ENCODE data around the gene NPAS2.

DNA sequence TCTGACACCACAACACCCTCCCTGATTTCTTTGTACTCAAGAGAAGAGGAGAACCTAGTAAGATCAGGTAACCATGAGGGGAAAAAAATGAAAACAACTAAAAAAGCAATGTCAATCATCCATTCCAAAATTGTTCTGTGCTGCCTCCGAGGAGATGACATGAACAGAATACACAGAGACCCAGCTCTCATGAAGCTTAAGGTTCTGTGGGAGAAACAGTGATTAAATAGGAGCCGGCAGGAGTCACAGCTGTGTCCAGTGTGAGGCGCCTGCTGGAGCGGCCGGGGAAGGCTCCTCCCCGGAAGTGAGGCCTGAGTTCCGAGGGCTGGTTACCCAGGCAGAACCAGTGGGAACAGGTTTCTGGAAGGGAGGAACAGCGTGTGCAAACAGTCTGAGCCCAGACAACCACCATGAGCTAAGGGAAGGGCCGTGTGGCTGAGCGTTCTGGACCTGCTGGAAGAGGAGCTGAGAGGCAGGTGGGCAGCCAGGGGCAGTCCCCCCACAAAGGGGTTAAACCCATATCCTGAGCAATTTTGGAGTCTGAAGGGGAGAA is 26.0 kb upstream of the NPAS2 start:
- CAGE, long polyA plus RNA: no peak
- RRBS: 98% methylated on average over 4 of the region's 10 CpGs

GRCh38 chr2:100818922-100819814 is 771 bp upstream of the NPAS2 start:
- CAGE, long polyA plus RNA: no peak
- RRBS: no CpG with 5 or more reads among the region's 61 CpGs

GRCh38 chr2:100819815-100820674 is at the start of gene NPAS2:
TSS of gene NPAS2 (plus strand) at chr2:100820139.
- CAGE, long polyA plus RNA: no peak
- RRBS: under 1% methylated on average over 48 of the region's 118 CpGs

DNA sequence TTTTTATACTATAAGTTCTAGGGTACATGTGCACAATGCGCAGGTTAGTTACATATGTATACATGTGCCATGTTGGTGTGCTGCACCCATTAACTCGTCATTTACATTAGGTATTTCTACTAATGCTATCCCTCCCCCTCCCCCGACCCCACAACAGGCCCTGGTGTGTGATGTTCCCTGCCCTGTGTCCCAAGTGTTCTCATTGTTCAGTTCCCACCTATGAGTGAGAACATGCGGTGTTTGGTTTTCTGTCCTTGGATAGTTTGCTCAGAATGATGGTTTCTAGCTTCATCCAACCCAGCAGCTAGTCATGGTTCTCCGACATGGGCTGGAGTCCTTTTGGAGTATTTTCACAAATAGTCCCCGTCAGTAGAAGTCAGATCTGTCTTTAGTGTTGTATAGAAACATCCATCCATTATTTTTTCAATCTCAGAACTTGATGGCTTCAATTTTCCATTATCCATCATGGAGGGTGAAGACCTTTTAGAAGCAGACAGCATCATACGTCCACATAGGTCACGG is 10.5 kb downstream of the NPAS2 start:
- CAGE, long polyA plus RNA: no peak
- RRBS: no CpG with 5 or more reads among the region's 8 CpGs

GRCh38 chr2:100883328-100883558 is 63.3 kb downstream of the NPAS2 start:
- CAGE, long polyA plus RNA: no peak
- RRBS: no CpG with 5 or more reads among the region's 2 CpGs

- CAGE, long polyA plus RNA: no peak
- RRBS: over 99% methylated on average over 4 of the region's 11 CpGs
Observed at GRCh38 chr2:100953566-100954132, 48.4 kb upstream of the RPL31 start.

GRCh38 chr2:100989007-100989822 is 12.9 kb upstream of the RPL31 start:
- CAGE, long polyA plus RNA: no peak
- RRBS: no CpG with 5 or more reads among the region's 6 CpGs

- CAGE, long polyA plus RNA: no peak
- RRBS: no CpG with 5 or more reads among the region's 14 CpGs
Observed at GRCh38 chr2:101109461-101110251, 41.5 kb downstream of the TBC1D8 start.

DNA sequence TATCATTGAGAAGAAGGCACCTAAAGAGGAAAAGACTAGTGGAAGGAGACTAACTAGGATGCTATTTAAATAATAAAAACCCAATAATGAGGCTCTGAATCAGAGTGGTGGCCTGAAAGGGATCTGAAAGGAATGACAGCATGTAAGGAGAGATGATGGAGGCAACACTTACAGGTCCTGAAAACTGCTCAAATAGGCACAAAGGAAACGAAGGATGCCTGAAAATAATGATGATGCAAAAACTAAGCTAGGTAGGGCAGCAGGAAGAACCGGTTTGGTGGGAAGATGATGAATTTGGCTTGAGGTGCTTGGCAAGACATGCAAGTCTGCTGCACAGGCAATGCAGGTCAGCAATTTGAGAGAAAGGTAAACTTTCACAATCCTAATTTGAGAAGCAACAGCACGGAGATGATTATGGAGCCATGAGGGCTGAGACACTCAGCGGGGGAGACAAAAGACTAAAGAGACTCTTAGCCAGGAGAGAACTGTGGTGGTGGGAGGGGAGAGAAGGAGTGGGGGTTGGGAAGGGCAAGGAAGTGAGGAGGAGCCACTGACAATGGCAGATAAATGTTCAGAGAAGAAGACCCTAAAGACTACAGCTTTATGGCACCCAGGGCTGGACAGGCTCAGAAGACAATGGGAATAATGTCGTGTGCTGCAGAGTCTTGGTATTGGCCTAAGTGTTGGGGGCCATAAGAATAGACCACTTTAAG is 19.3 kb upstream of the RNF149 start:
- CAGE, long polyA plus RNA: no peak
- RRBS: no CpG with 5 or more reads among the region's 5 CpGs

DNA sequence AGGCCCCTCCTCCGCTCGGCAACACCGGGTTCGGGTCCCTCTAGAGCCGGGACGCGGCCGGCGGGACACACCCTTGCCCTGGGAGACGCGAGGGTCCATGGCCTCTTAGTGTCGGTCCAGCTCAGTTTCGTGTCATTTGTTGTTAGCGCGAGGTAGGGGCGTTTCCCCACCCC is 500 bp upstream of the MAP4K4 start:
- CAGE, long polyA plus RNA: no peak
- RRBS: no CpG with 5 or more reads among the region's 16 CpGs

GRCh38 chr2:101736810-101737287 is 39.3 kb downstream of the MAP4K4 start:
- CAGE, long polyA plus RNA: no peak
- RRBS: no CpG with 5 or more reads among the region's 2 CpGs

DNA sequence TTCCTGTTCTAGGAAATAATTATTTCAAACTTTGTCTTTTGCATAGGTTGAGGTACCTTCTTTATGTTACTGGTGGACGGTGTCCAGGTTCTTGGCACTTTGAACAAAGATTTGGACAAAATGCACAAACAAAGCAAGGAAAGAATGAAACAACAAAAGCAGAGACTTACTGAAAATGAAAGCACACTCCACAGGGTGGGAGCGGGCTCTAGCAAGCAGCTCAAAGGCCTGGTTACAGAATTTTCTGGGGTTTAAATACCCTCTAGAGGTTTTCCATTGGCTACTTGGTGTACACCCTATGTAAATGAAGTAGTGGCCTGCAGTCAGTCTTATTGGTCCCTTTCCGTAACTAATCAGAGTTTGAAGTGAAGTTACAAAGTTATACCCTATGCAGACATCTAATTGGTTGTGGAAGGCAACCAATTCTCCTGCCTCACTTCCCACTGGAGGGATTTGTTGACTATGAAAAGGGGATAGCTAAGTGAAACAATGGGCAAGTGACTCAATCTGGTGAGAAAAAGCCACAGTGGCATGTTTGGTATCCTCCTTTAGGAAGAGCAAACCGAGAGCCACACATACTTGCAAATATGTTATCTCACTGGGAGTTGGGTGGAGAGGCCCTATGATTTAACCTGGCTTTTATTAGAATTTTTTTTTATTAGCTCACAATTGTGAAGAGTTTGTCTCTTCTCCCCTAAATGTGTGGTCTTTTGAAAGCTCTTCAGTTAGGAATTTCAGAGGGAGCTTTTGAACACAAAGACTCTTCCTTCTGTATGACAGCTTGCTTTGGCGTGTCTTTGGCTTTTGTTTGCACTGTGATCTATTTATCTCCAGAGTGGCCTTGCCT is 69.4 kb downstream of the MAP4K4 start:
- CAGE, long polyA plus RNA: no peak
- RRBS: no CpG with 5 or more reads among the region's 5 CpGs

DNA sequence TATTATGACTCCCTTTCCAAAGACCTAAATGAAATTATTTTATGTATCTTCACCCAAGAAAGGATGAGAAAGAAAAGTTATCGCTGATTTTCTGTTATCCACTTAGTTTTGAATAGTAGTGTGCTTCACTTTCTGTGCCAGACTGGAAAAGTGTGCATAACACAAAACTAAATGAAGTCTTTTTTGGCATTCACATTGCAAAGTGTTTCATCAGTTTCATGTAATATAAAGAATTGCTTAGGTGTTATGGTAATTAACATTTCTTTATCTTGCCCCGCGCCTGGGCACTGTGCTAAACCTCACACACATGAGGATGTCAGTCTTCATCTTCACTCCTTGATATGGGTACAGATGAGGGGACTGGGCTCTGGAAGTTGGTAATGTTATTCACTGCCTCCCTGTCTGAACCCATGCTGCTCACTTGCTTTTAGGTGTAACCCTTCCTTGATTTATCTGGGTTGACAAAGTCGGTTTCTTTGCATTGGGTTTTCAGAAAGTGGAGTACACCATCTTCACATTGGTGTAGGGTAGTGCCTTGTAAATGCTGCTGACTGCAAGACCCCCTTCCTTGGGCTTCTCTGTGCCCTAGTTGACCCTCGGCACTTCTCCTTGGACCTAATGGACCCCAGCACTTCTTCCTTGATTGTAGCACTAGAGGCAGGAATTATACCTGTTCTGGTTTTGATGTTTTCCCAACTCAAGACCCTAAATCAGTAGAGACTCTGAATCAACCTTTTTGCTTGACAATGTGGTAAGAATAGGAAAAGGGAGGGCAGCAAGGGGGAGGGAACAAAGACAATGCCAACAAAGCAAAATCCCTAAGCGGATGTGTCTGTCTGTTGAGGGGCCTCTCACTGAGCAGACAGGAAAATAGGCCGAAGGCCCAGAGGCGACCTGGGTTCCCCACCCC is 75.2 kb downstream of the MAP4K4 start:
- CAGE, long polyA plus RNA: no peak
- RRBS: no CpG with 5 or more reads among the region's 8 CpGs

GRCh38 chr2:101834180-101834664 is 136.7 kb downstream of the MAP4K4 start:
- CAGE, long polyA plus RNA: no peak
- RRBS: no CpG with 5 or more reads among the region's 4 CpGs

DNA sequence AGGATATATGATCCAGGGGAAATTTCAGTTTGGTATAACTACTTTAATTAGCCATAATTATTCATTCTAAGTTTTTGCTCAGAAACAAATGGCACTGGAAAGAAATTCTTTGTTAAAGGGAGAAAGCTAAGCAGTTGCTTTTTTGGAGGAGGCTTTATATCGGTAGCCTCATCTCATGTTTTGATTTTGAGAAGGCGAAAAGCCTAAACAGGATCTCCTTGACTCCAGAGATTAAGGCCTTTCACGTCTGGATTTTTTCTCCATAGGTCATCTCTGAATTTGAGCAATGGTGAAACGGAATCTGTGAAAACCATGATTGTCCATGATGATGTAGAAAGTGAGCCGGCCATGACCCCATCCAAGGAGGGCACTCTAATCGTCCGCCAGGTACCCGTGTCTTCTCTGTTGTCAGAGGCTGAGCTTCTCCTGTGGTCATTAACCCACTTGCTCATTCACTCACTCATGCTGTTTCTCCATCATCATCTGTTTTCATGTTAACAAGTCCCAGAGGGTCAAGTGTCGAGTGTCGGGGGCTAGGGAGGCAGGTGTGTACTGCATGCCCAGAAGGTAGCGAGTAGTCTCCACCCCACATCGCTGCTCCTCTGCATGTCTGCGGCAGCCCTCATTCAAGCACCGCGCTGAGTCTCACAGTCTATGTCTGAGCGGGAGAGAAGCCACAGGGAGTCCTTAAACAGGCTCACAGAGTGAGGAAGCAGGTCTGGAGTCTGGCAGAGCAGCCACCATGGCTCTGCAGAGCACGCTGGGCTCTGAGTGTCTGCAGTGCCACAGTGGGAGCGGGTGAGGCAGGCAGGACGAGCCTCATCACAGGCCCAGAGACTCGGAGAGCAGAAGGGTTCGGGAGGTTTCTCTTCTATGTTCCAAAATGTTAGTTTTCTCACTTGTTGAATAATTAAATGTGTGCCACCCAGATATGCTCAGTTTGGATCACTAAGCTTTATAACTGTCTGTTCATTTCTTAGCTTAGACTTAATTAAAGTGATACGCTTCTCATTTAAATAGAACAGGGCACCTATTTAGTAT is 121.4 kb upstream of the IL1R2 start:
- CAGE, long polyA plus RNA: no peak
- RRBS: no CpG with 5 or more reads among the region's 22 CpGs

DNA sequence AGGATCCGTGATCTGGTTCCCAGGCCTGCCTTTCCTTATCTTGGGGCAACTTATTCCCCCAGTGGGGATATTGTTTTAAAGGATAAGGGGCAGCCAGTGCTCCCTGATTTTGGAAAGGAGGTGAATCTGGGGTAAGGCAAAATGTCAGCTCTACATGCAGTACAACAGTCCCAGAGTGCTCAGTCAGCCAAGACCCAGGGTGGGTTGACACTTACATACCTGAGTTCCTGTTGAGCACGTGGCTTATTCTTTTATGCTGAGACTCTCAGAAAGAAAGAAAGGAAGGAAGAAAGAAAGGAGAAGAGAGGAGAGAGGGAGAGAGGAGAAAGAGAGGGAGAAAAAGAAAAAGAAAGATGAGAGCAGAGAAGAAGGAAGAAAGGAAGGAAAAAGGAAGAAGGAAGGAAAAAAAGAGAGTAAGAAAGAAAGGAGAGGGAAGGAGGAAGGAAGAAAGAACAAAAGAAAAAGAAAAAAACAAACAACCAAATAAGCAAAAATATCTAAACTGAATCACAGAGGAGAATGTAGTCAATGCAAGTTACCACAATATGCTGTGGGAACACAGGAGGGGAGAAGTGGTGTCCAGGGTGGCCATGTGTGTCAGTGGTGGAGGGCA is 50.3 kb downstream of the IL1R2 start:
- CAGE, long polyA plus RNA: no peak
- RRBS: no CpG with 5 or more reads among the region's 2 CpGs

DNA sequence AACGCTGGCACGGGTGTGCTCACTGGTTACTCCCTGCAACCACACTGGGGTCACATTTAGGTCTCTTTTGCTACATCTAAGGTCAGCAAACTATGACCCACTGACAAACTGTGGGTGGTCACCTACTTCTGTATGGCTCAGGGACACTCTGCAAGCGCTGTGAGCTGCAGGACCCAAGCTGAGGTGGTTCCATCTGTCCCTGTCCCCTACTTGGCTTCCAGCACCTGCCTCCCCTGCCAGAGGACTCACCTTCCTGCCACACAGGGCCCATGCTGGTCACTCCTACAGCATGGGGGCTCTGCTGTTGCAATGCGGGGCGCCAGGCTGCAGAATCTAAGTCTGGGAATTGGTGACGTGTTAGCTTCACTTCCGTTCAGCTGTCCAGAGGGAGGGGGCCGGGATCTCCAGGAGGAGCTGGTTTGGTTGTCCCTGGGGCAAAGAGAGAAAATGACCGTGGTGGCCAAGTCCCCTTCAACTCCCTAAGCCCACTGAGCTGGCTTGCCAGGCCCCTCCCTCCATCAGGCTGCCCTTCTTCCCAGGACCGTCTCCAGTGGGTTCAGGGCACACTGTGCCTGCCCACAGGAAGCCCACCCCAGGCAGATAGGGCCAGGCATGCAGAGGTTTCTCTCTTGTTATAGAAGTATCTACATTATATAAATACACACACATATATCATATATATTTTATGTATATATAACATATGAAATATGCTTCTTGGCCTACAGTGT is 69.5 kb downstream of the IL1R2 start:
- CAGE, long polyA plus RNA: no peak
- RRBS: no CpG with 5 or more reads among the region's 10 CpGs

DNA sequence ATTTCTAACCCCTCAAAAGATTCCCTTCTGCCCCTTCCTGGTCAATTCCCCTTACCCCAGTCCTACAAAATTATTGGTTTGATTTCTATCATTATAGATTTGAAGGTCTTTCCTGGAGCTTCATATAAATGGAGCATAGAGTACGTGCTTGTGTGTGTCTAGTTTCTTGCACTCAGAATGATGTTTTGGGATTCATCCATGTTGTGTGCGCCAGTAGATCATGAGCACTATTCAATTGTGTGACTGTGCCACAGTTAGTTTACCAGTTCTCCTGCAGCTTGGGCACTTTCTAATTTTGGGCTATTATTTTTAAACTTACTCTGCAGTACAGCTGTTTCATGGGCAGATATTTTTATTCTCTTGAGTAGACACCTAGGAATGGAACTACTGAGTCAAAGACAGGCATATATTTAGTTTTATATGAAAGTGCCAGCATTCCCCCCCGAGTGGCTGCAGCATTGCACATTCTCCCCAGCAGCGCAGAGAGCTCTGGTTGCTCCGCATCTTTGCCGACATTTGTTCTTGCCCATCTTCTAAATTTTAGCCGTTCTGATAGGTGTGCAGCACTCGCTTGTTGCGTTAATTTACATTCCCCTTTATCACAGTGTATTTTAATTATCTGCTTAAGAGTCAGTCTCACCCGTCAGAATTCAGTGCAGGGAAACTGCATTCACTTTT is 74.8 kb downstream of the IL1R2 start:
- CAGE, long polyA plus RNA: no peak
- RRBS: no CpG with 5 or more reads among the region's 10 CpGs

DNA sequence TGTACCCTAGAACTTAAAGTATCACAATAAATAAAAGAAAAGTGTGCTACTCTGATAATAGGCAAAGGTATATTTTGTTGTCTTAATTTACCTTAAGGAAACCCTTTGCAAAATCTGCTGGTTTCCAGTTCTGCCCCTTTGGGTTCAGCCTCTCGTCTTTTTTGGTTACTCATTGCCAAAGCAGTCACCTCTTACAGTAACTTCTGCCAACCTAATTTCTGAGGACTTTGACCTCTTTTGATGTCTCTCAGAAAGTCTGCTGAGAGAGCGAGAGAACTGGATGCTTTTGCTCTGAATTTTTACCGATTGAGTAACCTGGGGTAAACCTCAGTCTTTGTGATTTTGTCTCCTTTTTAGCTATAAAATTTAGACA is 34.9 kb upstream of the IL1R1 start:
- CAGE, long polyA plus RNA: no peak
- RRBS: no CpG with 5 or more reads among the region's 3 CpGs

DNA sequence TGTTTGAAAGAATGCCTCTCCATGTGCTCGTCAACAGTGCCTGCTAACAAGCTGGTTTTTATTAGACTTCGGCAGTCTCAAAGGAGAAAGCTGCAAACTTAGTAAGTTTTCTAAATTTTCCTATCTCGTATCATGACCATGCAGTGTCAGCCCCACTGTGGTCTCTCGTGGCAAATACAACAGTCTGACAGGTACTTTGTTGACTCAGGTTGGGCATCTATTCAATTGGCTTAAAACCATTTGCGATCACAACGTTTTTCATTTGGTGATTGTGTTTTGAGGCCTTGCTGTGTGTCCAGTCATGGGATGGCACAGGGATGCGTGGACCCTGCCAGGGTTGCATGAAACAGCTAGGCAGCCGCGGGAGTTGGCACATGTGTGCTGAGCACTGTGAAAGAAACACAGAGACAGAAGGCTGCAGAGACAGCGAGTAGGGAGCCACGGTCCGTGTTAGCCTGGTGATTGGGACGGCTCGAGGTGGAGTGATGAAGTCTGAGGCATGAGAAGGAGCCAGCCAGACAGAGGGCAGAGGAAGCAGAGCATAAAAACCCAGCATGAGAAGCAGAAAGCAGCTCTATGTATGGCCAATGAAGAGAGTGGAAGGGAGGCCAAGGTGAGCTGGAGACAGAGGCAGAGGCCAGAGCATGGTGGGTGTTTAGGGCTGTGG is 31.9 kb upstream of the IL1R1 start:
- CAGE, long polyA plus RNA: no peak
- RRBS: no CpG with 5 or more reads among the region's 14 CpGs